Panc1 (cell line): ENCODE measurements around the gene KANK3.

DNA sequence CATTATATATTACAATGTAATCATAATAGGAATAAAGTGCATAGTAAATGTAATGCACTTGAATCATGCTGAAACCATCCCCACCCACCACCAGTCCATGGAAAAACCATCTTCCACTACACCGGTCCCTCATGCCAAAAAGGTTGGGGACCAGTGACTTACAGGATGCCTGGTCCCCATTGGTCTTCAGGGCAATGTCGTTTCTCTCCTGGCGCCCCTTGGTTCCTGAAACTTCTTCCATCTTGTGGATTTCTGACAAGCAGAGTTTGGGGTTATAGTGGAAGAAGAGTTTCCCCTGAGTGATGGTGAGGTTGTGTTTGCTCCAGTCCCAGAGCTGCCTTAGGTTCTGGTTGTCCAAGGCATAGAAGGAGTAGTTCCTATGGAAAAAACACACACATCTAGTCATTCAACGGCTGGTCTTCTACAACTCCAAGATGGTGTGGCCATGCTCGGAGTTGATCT lies 100.9 kb downstream of the ZNF557 start:
- RRBS, 2 experiments, result no CpG with 5 or more reads among the region's 5 CpGs

DNA sequence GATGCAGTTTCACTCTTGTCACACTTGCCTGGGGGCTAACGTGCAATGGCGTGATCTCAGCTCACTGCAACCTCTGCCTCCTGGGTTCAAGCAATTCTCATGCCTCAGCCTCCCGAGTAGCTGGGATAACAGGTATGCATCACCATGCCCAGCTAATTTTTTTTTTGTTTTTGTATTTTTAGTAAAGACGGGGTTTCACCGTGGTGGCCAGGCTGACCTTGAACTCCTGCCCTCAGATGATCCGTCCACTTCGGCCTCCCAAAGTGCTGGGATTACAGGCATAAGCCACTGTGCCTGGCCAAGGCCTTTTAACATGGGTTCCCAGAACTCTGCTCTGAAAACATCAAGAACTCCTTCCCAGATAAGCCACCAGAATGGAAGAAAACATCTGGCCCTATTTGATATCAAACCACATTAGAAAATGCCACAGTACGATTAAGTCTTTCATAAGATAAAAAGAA lies 112.1 kb downstream of the ZNF557 start:
- RRBS, 2 experiments, result no CpG with 5 or more reads among the region's 8 CpGs

DNA sequence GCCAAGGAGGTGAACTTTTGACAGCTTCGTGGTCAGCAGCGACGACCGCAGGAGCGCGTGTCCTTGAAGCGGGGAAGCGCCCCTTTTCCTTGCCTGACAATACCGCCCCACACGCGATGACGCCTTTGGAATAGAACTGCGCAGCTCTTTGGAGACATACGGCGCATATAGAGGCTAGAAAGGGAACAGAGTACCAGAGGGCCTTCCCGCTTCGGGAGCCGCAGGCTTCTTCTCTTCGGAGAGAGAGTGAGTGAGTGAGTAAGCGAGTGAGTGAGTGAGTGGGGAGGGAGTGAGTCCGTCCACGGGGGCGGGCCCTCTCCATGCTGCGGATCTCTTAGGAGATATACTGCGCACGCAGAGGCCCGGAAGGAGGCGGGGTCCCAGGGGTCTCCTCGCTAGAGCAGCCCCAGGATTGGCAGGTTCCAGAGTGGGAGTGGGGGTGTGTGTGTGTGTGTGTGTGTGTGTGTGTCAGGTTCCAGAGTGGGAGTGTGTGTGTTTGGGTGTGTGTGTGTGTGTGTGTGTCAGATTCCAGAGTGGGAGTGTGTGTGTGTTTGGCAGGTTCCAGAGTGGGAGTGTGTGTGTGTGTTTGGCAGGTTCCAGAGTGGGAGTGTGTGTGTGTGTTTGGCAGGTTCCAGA lies 97.0 kb downstream of the INSR start:
- RRBS, 2 experiments, result no CpG with 5 or more reads among the region's 29 CpGs

DNA sequence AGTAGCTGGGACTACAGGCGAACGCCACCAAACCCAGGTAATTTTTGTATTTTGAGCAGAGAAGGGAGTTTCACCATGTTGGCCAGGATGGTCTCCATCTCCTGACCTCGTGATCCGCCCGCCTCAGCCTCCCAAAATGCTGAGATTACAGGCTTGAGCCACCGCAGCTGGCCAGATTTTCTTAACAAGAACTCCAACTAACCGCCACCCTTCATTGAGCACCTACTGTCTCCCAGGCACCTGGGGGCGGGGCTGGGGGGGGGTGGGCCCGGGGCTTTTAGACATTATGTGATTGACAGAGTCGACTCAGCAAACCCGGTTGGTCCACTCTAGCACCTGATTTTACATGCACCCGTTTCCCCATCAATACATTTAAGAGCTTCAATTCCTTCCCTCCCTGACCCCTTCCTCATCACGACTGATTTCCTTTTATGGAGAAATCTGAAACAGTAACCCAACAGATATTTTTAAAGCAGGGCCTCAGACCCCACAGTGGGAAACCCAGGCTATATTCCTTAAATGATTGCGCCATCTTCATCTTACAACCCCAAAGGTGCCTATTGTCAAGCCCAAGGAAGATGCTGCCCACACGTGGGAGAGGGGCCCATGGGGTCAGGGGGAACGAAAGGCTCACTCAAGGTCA lies 1.9 kb downstream of the INSR start:
- RRBS, 2 experiments, result 29% methylated on average over 2 of the region's 16 CpGs; no CpG with 5 or more reads in 1 of the 2 experiments

GRCh38 chr19:7337231-7338188 lies 11.2 kb upstream of the ARHGEF18 start:
- RRBS, 2 experiments, result no CpG with 5 or more reads among the region's 12 CpGs

GRCh38 chr19:7355419-7355706 lies 6.6 kb downstream of the ARHGEF18 start:
- RRBS, 2 experiments, result no CpG with 5 or more reads among the region's 6 CpGs

DNA sequence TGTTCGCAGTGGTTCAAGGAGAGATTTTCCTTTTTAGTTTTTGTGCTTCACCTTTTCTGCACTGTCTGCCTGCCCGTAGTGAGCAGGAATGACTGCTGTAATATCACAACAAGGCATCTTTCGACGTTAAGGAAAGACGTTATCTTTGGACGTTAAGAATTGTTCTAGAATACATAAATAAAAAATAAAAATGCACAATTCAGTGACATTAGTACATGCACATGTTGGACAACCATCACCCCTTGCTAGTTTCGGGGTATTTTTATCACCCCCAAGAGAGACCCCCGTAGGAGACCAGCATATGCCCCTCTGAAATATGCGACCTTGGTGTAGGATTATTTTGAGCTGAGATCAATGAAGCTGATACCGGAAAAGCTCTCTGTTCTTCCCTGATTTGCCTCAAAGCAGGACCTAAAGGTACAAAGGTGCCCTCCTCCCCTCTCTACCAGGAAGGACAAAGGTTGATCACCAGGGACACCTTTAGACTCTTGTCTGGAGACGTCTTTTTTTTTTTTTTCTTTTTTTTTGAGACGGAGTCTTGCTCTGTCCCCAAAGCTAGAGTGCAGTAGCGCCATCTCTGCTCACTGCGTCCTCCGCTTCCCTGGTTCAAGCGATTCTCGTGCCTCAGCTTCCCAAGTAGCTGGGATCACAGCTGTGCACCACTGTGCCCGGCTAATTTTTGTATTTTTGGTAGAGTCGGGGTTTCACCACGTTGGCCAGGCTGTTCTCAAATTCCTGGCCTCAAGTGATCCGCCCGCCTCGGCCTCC lies 698 bp upstream of the PEX11G start:
- RRBS, 2 experiments, result no CpG with 5 or more reads among the region's 23 CpGs

GRCh38 chr19:7527394-7528510 lies 5.3 kb downstream of the MCOLN1 start:
- RRBS, 2 experiments, result 88 to 90% methylated on average over 10 to 11 of the region's 33 CpGs

- RRBS, 2 experiments, result 65 to 71% methylated on average over 21 to 25 of the region's 59 CpGs
Measured at GRCh38 chr19:7550893-7551975, 15.7 kb downstream of the PNPLA6 start.

DNA sequence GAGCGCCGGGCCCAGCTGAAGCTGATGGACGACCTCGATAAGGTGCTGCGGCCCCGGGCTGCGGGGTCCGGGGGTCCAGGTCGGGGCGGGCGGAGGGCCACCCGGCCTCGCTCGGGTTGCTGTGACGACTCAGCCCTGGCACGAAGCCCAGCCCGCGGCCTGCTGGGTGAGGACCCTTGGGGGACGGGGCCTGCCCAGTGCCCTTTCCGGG lies 13.9 kb downstream of the XAB2 start:
- RRBS, 2 experiments, result 91 to 93% methylated on average over 7 to 12 of the region's 20 CpGs

DNA sequence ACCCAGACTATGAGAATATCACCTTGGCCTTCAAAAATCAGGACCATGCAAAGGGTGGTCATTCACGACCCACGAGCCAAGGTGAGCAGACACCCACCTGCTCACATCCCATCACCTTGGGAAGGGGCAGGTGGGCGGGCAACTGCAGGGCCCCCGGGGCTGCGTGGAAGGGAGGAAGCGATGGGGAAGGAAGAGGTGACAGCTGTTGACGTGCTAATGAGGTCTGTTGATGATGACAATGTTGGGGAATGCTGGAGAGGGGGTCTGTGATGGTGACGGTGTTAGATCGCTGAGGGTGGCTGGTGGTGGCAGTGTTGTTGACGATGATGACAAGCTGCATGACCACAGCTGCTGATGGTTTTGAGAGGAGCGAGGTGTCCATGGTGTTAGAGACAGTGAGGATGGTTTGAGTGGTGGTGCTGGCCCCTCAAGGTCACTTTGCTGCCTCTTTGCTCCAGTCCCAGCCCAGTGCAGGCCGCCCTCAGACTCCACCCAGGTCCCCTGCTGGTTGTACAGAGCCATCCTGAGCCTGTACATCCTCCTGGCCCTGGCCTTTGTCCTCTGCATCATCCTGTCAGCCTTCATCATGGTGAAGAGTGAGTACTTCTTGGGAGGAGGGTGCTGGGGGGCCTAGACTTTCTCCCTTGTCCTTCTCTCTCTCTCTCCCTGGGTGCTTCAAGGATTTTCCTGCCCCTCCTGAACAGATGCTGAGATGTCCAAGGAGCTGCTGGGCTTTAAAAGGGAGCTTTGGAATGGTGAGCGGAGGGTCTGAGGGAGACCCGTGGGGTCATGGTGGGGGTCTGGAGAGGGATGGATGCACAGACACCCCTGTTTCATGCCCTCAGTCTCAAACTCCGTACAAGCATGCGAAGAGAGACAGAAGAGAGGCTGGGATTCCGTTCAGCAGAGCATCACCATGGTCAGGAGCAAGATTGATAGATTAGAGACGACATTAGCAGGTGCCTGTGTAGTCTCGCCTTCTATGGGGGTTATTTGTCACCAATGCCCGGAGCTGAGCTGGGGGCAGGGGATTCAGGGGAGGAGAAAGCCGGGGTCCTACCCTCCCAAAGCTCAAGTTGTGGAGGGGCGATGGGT lies 1.1 kb downstream of the MCEMP1 start:
- RRBS, 2 experiments, result no CpG with 5 or more reads among the region's 22 CpGs

GRCh38 chr19:7869504-7869962 lies 4.7 kb downstream of the PRR36 start:
- RRBS, 2 experiments, result 1 to 5% methylated on average over 27 to 35 of the region's 51 CpGs

DNA sequence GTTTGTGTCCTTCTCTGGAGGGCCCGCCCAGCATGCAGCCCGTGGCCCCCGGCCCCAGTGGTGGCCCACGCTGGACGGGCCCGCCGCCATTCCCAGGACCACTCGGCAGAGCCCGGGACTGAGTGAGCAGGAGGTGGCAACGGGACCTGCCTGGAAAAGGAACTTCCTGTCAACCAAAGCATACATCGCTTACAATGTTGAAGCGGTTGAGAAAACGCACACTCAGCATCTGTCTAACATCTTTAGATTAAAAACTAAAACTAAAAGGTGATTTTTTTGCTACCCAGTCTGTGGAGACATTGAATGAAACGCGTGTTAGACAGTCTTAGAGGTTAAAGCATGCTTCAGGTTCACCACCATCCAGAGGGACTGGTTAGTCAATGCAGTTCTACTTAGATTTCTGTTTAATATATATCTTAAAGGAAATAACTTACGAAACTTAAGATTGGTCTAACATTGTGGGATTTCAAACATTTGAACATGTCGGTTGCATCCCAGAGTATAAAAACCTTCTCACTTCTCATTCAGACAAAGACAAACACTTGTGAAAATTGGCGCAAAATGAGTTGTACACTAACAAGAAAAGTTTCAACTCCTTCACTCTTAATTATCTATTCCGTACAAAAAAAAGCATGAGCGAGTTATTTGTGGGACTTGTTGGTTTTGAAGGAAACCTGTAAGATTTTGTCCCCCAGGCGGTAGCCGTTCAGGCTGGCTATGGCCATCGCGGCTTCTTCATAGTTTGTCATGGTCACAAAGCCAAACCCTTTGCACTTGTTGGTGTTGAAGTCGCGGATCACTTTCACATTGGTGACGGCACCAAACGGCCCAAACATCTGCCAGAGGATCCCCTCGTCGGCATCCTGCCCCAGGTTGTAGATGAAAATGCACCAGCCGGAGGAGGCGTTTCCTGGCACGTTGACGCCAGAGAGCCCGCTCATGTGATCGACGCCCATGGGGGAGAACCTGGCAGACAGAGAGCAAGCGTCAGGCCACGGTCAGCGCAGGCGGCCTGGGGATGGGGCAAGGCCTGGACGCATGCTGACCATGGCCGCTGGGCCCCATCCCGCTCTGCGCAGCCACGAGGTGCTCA lies 19.7 kb upstream of the TIMM44 start:
- RRBS, 2 experiments, result 93 to 97% methylated on average over 7 of the region's 46 CpGs

DNA sequence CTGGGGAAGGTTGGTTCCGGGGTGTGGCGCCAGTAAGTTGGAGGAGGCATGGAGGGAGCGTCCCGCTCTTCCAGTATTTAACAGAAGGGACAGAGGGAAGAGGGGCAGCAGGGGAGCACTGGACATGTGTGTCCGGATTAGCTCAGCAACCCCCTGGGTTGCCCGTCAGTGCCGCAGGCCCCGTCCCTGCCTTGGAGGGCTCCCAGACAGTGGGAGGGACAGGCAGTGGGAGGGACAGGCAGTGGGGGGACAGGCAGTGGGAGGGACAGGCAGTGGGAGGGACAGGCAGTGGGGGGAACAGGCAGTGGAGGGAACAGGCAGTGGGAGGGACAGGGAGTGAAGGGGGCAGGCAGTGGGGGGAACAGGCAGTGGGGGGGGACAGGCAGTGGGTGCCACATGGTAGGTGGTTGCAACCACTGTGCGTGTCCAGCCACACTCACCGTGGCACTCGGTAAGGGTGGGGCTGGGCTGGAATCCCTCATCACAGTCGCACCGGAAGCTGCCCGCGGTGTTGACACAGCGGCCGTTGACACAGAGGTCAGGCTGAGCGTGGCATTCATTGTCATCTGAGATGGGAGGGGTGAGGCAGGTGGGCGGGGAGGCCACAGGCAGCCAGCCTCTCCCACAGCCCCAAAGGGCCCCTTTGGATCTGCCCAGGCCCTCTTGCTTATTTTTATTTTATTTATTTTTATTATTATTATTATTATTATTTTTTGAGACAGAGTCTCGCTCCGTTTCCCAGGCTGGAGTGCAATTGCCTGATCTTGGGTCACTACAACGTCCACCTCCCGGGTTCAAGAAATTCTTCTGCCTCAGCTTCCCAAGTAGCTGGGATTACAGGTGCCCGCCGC lies 33.4 kb downstream of the CCL25 start:
- RRBS, 2 experiments, result 92 to 96% methylated on average over 1 to 3 of the region's 25 CpGs

GRCh38 chr19:8195239-8195583 lies 14.0 kb upstream of the CERS4 start:
- RRBS, 2 experiments, result no CpG with 5 or more reads among the region's 4 CpGs

- RRBS, 2 experiments, result no CpG with 5 or more reads among the region's 15 CpGs
Measured at GRCh38 chr19:8308516-8308996, 398 bp upstream of the CD320 start.

DNA sequence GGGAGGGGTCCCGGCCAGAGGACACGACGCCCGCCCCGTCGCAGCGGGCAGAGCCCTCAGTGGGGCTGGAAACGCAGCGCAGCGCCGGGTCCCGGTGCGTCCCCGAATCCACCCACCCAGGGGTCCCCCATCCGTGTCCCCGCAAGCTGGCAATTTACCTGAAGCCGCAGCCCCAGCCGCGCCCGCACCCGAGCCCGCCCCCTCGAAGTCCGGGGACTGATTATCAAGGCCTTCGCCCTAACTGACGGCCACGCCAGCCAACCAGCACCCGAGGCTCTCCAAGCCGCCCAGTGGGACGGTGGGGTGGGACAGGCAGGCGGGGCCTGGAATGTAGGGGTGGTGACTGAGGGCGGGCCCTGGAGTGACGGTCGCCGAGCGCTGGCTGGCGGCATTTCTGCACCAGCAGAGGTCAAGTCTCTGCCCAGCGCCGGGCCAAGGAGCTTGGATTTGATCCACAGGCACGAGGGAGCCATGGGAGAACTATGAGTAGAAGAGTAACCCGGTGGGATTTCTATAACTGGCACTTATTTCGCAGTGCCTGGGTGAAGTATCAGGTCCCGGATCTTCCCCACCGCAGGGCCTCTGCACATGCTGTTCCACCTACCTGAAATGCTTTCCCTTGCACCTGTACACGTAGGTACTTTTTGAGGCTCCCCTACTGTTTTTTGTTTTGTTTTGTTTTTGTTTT lies at the start of gene KANK3:
TSS of gene KANK3 (minus strand) at position 196 of the 688 bp plus-strand sequence.
- RRBS, 2 experiments, result 6 to 10% methylated on average over 15 to 25 of the region's 45 CpGs

GRCh38 chr19:8396347-8396527 lies 6.1 kb downstream of the RAB11B start:
- RRBS, 2 experiments, result no CpG with 5 or more reads among the region's 3 CpGs

DNA sequence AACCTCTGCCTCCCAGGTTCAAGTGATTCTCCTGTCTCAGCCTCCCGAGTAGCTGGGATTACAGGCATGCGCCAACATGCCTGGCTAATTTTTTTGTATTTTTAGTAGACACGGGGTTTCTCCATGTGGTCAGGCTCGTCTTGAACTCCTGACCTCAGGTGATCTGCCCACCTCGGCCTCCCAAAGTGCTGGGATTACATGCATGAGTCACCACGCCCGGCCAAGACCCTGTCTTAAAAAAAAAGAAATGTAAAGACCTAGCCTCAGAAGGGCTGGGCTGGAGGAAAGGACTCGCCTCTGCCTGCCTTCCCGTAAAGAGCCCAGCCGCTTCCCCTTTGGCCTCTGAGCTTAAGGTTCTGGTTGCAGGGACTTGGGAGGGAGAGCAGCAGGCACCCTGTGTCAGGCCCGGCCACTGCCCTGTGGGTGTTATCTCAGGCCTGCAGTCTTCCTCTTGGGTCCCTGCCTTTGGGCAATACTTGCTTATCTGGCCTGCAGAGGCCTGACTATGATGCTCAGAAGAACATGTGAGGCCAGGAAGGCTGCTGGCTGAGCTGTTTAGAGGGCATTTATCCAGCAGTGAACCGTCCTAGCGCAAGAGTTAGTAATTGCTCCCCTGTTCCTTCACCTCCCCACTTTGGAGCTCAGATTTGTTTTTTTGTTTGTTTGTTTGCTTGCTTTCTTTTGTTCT lies 4.9 kb downstream of the MARCHF2 start:
- RRBS, 2 experiments, result no CpG with 5 or more reads among the region's 13 CpGs

DNA sequence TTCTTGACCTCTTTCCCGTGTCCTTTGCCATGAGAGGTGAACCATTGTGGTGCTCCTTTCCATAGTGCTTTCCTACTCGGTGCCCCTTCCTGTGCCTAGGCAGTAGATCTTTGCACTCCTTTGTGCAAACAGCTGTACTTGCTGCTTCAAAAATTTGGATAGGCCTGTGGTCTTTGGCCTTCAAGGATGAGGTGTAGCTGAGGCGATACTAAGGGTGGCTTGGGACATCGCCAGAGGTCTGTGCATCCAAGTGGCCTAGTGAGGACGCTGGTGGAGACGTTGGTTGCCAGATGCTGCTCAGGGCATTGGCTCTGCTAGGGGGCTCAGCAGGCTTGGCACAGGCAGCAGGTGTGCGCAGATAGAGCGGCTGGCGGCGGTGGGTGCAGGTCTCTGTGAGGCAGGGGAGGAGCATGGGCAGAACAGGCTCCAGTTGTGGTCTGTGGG lies 21.4 kb downstream of the PRAM1 start:
- RRBS, 2 experiments, result no CpG with 5 or more reads among the region's 10 CpGs